Measurements from ENCODE around the gene CMTM3.

DNA sequence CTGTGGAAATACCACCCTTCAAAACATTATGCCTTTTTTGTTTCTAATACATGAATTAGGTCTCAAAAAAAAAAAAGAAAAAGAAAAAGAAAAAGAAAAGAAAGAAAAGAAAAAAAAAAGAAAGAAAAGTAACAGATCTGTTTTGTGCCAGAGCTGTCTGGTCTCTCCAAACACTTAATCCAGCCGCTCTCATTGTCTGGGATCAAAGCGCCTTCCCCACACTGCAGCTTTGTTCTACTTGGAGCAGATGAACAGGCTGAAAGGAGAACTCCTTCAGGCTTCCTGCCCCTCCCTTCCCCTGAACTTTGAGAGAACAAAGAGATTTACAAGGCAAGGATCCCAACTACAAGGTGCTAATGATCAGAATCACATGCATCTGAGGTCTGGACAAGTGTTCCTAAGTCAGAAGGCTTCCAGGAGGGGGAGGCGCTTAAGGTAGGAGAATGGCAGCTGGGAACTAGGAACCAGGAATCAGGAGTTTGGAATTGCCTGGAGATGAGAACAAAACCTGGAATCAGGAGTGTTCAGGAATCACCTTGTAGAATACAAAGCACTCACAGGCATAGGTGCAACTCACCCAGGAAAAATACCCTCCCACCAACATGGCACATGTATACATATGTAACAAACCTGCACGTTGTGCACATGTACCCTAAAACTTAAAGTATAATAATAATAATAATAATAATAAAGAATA is 606.3 kb upstream of the CDH11 start:
- PRO-cap, result no peak
- RAMPAGE, long total RNA, 4 experiments, result no peak in any of the 4 experiments

GRCh38 chr16:66142870-66143207 is 223.7 kb upstream of the CDH5 start:
- PRO-cap, result no peak
- RAMPAGE, long total RNA, 4 experiments, result no peak in any of the 4 experiments

DNA sequence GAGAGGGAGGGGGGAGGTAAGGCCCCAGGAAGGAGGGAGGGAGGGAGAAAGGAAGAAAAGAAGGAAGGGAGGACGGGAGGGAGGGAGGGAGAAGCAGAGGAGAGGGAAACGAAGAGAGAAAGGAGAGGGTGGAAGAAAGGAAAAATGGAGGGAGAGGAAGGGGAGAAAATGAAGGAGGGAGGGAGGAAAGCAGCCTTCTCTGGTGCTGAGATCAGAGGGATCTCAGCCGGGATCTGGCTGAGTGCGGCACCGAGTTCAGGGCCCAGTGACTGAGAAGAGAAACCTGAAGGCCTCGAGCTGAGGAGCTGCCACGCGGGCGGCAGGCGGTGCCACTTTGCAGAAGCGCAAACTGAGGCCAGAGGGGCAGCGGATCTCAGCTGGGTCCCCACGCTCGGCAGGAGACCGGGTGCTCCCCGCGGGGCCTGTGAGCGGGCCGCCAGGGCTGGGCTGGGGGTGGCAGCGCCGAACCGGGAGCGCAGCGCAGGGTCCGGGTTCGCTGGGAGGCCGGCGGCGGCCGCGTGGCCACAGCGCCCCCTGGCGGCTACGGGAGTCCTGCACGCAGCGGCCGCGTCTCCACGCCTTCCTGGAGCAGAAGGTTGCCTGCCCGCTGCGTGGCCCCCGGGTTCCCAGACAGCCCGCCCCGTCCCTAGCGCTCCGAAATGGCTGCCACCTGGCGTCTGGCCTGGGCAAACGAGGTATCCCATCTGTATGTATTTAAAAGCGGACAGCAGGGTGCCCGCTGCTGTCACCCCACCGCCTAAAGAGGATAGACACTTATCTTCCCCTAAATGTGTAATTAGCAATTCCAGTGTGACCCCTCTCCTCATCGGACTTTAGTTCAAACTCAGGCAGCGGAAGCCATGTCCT is 96.2 kb upstream of the CDH5 start:
- PRO-cap, result no peak
- RAMPAGE, long total RNA, 4 experiments, result no peak in any of the 4 experiments

DNA sequence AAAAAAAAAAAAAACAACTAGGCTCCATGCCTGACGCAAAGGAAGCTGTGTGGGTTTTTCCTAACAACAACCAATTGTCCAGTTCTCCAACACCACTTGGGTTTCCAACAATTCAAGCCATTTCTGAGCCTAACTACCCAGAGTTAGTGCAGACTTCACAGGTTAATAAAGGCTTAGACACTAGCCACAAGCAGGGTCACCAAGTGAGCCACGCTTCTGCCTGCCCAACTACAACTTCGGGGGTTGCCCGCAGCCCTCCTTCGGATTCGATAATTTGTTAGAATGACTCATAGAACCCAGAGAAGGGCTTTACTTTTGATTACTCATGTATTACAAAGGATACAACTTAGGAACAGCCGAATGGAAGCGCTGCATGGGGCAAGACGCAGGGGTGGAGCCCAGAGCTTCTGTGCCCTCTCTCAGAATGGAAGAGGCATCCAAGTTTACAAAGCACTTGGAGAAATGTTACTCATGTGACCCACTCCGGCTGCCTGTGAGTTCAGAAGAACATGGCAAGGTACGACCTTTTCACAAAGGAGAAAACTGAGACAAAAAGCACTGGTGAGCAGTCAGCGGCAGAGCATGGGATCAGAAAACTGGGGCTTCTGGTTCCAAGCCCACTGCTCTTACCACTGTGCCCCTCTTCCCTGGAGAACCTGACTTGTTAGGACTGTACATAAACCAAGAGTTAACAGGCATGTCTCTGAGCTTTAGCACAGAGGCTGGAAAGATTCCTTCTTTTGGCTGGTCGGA is 7.5 kb upstream of the CDH5 start:
- PRO-cap, result no peak
- RAMPAGE, long total RNA, 4 experiments, result no peak in any of the 4 experiments

GRCh38 chr16:66360553-66361561 is 5.6 kb upstream of the CDH5 start:
- PRO-cap, result no peak
- RAMPAGE, long total RNA, 4 experiments, result no peak in any of the 4 experiments

DNA sequence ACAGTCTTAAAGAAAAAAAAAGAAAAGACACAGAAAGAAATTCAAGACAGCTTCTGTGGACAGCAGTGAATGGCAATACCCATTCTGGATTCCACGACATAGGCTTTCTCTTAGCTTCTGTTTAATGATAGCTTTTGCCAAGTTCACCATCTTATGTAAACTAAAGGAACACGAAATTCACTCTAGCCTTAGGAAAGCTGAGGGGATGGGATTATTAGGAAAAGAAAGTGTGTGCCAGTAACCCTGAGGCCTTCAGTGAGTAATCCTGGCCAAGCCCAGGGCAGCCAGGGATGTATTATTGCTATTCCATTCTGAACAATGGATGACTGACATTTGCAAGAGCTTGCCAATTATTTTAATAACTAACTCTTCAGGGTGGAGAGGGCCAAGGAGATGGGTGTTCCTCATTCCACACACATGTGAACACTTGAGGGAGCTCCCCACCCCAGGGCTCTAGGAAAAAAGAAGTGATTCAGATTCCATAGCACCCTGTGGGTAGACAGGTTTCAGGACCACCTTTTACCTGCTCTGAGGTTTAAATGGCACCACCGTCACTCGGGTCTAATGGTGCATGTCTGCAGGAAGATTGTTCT is 41.7 kb downstream of the TK2 start:
- PRO-cap, result no peak
- RAMPAGE, long total RNA, 4 experiments, result no peak in any of the 4 experiments

GRCh38 chr16:66509620-66510664 is 40.0 kb downstream of the TK2 start:
- PRO-cap, result no peak
- RAMPAGE, long total RNA, 4 experiments, result no peak in any of the 4 experiments

GRCh38 chr16:66513579-66514085 is 36.3 kb downstream of the TK2 start:
- PRO-cap, result no peak
- RAMPAGE, long total RNA, 4 experiments, result no peak in any of the 4 experiments

DNA sequence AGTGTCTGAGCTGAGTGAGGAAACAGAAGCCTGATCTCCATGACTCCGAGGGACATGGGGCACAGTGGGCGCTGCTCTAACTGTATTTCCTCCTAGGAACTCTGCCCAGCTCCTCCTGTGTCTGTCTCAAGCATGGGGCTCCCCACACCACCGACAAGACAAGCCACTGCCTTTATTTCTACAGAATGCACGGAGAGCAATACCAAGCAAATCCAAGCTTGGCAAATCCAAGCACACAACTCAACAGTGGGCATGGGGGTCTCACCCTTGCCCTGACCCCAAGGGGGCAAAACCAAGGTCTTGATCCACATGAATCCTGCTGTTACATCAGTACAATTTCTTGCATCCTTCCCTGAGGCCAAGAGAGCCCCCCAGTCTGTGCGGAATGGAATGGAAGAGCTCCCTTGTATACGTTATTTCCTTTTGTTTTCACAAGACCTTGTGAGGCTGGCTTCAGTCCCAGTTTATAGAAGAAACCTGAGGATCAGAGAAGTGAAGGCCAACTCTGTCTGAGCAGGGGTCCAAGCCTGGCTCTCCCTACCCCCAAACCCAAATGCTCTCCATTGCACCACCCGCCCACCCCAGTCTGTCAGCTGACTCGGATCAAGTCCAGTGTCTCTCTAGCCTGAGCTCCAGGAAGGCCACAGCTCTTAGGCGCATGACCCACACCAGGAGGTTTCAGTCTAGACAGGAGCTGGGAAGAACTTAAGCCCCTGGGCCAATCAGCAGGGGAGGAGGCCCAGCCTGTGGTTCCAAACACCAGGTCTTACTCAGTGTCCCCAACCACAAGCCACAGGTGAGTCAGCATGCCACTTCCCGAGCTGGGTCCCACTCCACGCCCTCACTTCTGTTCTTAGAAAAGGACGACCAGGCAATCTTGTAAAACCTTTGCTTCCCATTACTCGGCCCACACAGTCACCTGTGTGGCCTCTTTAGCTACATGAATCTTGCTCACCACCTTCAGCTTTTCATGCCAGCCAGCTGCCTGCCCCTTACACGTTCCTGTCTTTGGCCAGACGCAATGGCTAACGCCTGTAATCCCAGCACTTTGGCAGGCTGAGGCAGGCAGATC is 28.0 kb downstream of the TK2 start:
- PRO-cap, result no peak
- RAMPAGE, long total RNA, 4 experiments, result no peak in any of the 4 experiments

- PRO-cap, result no peak
- RAMPAGE, long total RNA, 4 experiments, result no peak in any of the 4 experiments
These were observed 24.9 kb downstream of the TK2 start for GRCh38 chr16:66524746-66525601.

- PRO-cap, result bidirectional peak, plus-strand start at chr16:66604328, minus-strand start at chr16:66604203; unidirectional peak, plus-strand start at chr16:66604328; bidirectional peak, plus-strand start at chr16:66604704, minus-strand start at chr16:66604551
- RAMPAGE, long total RNA, 4 experiments, result no peak in any of the 4 experiments
These were observed at the start of gene CMTM3 for GRCh38 chr16:66603837-66604843. Gene CMTM3 (plus strand): TSS chr16:66604704.

GRCh38 chr16:66618484-66619102 is 14.1 kb downstream of the CMTM3 start:
- PRO-cap, result no peak
- RAMPAGE, long total RNA, 4 experiments, result no peak in any of the 4 experiments

GRCh38 chr16:66621587-66622380 is 17.3 kb downstream of the CMTM3 start:
- PRO-cap, result no peak
- RAMPAGE, long total RNA, 4 experiments, result no peak in any of the 4 experiments

GRCh38 chr16:66627556-66628204 is 23.2 kb downstream of the CMTM3 start:
- PRO-cap, result no peak
- RAMPAGE, long total RNA, 4 experiments, result no peak in any of the 4 experiments

DNA sequence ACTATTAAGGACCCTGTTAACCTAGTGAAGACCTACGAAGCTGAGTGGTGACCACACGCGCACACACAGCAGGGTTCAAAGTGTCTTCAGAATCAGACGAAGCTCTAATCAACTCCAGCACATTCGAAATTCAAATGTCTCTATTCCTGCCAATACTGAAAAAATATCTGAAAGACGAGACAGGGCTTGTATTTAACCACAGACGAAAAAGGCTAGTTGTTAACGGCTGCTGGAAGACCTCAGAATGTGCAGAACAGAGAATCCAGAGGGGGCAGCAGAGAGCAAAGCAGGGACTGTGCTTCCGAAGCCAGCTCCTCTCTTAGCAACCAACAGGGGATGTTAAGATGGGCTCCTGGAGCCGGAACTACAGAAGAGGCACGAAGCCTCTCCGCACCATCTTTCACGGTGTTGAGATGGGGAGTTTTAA is 45.7 kb downstream of the CMTM4 start:
- PRO-cap, result no peak
- RAMPAGE, long total RNA, 4 experiments, result no peak in any of the 4 experiments

DNA sequence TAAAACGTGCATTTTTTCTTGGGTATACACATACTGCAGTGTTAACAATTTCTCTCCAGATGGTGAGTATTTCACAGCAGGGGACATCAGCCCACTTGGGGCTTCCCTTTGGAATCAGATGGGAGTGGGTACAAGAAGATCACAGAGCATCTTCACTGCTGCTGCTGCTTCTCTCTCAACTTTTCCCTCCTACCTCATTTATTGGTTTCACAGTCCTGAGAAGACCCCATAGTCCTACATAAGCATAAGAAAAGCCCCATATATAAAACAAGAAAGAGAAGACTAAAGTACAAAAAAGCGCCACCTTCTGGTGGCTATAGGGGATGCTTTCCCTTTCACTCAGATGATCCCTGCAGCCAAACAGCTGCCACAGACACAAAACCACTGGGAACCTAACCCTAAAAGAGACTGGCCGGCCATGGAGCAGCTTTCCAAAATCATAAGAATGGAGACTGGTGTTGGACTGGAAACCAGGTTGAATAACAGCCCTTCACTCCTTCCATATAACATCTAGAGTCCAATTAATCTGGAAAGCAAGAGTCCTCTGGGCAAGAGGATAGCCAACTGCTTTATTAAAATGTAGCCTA is 11.5 kb downstream of the DYNC1LI2 start:
- PRO-cap, result no peak
- RAMPAGE, long total RNA, 4 experiments, result no peak in any of the 4 experiments

DNA sequence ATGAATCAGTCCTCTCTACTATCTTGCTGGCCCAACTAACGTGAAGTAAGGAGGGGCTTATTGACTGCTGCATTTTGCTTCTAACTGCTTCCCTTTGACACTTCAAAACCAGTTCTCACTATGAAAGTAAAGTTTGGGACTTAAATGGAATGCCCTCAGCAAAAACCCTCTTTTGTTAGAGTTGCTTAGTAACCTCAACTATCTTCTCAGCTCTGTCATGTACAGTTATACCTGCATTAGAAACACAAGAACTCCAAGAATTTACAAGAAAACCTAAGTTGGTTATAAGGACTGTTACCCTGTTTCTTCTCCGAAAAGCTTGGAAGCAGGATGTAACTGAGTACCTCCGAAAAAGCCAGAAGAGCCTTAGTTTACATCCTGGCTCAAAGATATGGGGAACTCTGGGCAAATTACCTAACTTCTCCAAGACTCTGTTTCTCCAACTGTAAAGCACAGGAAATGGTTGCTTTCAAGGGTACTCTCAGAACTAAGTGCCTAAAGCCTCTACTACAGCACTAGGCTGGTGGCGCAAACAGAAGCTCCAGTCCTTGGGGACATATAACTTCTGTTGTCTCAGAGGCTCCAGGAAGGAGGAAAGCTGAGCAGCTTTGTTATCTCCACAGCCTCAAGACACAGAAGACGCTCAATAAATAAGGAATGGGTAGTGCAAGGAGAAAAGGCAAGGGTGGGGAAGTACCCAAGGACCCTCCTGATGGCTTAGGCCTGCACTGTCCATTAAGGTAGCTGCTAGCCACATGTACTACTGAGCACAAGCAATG is 1.5 kb downstream of the NAE1 start:
- PRO-cap, result no peak
- RAMPAGE, long total RNA, 4 experiments, result no peak in any of the 4 experiments

DNA sequence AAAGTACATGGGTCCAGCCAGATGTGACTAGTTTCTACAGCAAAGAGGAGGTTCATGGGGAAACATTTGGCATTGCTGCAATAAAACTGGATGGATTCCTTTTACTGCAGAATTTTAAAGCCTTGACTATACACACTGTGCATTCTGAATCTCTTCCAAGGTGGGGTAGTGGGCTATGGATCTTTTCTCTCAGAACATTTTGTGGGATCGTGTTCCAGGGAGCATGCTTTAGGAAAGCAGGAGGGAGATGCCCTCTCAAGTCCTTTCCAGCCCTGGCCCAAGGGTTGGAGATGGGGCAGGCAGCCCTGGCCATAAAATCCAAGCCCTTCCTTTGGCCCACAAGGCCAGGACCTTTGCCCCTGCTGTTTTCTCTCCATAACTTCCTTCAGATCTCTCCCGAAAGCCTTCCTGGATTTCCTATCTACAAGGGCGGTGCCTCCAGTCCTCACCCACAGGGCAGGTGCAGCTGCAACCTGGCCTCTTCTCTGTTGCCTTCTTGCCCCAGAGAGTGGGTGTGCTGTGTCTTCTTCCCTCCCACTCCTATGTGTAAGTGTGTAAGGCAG is 8.6 kb upstream of the PDP2 start:
- PRO-cap, result no peak
- RAMPAGE, long total RNA, 4 experiments, result no peak in any of the 4 experiments

DNA sequence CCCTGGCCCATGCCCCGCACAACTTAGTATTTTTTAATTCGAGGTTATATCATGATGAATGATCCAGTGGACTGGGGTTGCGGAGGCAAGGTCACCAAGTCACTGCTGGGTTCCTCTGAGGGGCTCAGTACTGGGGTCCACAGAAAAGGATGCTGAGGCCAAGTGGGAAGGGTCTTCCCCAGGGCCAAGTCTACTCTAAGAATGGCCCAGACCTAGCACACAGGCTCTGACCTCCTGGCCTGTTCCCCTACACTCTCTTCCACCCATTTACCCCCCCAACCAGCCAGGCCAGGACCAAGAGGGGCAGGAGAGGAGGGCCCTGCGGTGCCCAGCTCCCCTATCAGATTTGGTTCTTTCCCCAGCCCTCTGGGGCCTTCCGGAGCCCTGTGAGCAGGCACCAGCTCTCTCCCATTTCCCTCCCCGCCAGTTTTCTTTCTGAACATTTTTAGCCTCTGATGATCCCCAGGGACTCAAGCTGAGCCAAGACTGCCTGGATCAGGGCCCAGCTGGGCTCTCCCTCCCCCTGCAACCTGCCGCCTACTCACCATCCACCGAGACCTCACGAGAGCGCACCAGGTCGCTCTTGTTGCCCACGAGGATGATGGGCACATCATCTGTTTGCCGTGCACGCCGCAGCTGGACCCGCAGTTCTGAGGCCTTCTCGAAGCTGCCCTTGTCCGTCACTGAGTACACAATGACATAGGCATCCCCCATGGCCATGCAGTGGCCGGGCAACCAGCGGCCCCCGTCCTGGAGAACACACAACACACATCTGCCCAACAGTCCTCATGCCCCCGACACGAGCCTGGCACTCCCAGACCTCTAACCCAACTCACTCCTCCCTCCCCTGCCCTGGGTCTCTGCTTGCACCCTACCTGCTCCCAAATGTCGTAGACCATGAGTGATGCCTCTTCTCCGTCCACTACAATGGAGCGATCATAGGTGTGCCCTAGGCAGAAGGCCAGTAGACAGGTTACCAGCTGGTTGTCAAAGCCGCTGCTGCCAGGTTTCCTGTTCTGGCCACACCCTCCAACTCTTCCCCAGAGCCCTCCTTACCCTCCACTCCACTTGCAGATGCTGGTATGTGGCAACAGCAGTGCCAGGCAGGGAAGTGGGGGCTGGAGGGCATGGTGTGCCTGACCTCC is 2.0 kb downstream of the RRAD start:
- PRO-cap, result no peak
- RAMPAGE, long total RNA, 4 experiments, result no peak in any of the 4 experiments

- PRO-cap, result no peak
- RAMPAGE, long total RNA, 4 experiments, result no peak in any of the 4 experiments
These were observed 9.5 kb upstream of the CES4A start for GRCh38 chr16:66978798-66979288.

Data from suprapubic skin (tissue), 4 donors.